GM23248 (cell line): Measurements from ENCODE around the gene ITGA6.

DNA sequence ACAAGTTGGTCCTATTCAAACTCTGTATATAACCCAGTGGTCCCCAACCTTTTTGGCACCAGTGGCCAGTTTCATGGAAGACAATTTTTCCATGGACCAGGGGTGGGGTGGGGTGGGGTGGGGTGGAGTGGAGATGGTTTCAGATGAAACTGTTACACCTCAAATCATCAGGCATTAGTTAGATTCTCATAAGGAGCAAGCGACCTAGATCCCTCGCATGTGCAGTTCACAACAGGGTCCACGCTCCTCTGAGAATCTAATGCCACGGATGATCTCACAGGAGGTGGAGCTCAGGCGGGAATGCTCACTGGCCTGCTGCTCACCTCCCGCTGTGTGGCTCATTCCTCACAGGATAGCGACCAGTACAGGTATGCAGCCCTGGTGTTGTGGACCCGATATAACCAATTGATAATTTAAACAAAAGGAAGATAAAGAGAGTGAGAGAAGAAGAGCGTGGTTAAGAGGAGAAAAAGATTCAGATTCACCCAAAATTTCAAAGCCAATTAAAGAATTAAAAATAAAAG lies 20.9 kb downstream of the TLK1 start:
- RAMPAGE, long total RNA, result no peak

DNA sequence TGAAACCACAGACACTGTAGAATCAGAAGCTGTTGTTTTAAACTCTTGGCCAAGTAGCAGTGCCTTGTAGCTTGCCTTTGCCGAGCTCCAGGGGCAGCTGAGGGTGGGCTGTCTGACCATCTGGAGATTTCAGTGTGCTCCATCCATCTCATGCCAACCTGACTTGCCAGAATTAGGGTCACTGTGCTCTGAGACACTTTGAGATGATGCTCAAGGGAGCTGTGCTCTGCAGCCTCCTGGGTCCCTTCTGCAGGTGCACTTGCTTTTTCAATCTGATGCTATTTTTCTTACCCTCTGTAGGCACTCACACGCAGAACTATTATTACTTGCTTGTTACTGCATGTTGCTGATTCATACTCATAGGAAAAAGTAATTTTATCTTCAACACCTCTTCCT lies 116.1 kb downstream of the METTL8 start:
- RAMPAGE, long total RNA, result no peak

GRCh38 chr2:171318666-171319180 lies 115.1 kb downstream of the METTL8 start:
- RAMPAGE, long total RNA, result no peak

DNA sequence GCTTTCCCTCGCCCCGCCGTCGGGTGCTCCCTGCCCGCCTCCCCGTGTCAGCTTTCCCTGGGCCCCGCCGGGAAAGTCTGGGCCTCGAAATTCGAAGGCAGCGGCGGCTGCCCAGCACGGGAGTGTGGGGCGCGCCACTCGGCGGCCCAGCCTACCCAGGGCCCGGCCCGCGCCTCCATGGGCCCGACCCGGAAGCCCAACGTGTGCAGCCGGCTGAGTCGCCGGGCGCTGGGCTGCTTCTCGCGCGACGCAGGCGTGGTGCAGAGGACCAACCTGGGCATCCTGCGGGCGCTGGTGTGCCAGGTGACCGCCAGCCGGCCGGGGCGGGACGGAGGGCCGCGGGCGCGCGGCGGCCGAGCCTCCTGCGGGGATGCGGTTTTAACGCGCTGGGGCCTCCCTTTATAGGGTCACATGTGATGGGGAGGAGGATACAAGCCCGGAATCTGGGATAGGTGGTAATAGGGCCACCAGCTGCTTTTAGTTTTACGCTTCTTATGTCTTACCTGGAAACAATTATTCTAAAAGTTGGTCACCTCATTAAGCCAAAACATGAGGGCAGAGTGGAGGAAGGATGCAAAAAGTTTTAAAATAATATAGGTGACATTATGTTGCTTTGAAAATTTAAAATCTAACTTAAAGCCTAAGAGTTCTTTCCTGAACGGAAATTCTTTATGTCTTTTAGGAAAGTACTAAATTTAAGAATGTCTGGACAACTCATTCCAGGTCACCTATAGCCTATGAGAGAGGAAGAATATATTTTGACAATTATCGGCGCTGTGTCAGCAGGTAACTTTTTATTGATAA lies 577 bp downstream of the DCAF17 start:
- RAMPAGE, long total RNA, result start-site peak on the plus strand centred at position 218 of the sequence, 118 bp wide, 18 and 16 reads in 2 replicates

DNA sequence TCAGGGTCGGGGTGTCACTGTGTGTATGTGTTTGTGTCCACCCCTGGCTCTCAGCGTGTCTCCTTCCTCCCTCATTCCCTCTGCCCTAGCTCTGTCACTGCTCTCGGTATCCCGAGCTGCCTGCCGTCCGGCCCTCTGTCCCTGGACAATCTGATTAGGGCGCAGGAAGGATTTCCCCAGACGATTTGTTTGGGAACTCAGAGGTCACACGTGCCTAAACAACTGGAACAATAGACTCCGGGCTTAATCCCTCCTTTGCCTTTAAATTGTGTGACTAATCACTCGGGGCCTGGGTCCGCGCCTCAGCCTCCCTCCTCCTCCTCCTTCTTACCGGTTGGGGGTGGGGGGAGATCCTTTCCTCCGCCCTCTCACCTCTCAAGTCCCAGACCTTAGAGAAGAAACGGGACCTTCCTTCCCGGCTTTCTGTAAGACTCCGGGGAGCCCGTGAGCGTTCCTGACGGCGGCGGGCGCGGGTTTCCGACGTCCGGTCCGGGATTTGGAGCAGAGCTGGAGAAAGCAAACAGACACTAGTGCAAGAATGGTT lies 1.7 kb downstream of the DLX1 start:
- RAMPAGE, long total RNA, result no peak

DNA sequence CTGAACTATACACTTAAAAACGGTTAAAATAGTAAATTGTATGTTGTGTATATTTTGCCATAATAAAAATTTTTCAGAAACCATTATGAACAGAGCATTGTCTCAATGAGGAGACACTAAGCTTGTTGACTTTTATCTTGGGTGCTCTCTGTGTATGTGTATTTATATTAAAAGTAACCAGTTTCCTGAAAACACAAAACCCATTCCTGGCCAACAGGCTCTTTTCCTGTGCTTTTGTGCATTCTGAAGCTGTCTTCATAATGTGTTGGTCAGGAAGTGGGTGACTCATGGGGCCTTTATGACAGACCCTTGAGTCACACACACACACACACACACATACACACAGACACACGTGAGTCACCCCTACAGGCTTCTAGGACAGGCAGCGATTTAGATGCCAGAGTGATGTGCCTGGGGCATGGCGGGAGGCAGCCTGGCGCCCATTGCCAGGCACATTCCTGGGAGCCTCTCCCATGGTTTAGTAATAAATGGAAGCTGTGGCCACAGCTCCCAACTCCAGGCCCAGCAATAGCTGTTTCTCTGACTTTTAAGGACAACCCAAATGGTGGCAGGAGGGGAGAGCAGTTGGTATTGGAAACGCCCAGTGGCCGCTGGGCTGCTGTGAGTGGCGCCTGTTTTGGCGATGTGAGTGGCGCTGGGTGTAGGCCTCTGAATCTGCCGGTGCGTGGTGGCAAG lies 150.5 kb upstream of the DLX2 start:
- RAMPAGE, long total RNA, result no peak

DNA sequence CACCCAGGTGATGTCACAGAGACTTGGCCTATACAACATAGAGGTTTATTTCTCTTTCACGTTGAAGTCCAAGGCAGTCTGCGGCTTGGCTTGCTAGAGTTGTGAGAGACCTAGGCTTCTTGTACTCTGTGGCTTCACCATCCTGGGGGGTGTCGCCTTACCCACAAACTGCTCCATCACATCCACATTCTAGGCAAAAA lies 121.8 kb upstream of the ITGA6 start:
- RAMPAGE, long total RNA, result no peak

- RAMPAGE, long total RNA, result no peak
Measured at GRCh38 chr2:172384525-172385021, 42.8 kb upstream of the ITGA6 start.

- RAMPAGE, long total RNA, result no peak
Measured at GRCh38 chr2:172427254-172428209, at the start of gene ITGA6. ITGA6 (plus strand) TSS chr2:172427586.

DNA sequence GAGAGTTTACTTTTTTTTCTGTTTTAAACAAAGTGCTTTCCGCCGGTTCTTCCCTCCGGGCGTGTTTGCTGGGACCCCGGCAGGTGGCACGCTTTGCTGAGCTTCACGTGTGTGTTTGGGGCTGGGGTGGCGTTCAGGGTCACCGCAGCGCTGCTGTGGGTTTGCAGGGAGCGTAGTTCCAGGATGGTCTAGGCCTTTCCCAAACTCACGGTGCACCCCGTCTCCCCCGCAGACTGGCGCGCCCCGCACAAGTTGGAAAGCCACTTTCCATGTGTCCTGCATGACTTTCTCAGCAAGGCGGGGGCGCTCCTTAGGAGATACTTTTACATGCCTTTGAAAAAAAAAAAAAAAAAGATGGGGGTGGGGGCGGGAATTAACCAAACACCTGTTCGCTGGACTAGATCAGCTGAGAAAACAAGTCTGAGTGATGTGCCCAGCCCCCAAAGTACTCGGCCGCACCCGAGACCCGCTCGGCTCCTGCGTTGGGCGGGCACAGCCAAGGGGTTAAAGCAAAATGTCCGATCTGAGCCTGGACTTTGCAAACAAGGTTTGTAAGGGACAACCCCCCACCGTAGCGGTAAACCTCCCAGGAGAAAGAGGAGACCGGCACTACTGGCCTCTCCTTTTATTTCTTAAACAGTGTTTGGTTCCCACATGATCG lies 954 bp downstream of the ITGA6 start:
- RAMPAGE, long total RNA, result no peak

- RAMPAGE, long total RNA, result no peak
Measured at GRCh38 chr2:172429336-172430388, 2.3 kb downstream of the ITGA6 start.

GRCh38 chr2:172461672-172462355 lies 34.4 kb downstream of the ITGA6 start:
- RAMPAGE, long total RNA, result no peak

GRCh38 chr2:172487843-172488331 lies 60.5 kb downstream of the ITGA6 start:
- RAMPAGE, long total RNA, result no peak

DNA sequence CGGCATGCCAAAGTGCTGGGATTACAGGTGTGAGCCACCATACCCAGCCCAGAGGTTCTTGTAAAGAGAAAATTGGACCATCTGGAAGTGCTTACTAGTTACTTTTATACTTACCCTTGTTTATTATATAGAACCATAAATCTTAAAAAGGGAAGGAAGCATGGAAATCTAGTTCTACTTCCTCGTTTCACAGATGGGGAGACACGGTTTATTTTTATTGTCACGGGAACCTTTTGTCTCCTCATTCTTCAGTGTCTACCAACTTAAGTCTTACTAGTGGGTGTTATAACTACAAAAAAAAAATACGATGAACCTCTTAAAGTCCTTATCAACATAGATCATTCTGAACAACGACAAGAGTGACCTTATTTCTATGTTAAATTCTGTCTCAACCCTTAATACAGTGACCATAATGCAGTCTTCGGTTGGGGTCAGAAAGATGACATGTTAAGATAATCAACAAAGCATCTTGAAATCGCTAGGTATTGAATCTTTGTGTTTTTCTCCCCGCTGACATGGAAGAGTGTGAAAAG lies 45.7 kb upstream of the PDK1 start:
- RAMPAGE, long total RNA, result no peak

GRCh38 chr2:172692892-172693600 lies 42.6 kb upstream of the RAPGEF4 start:
- RAMPAGE, long total RNA, result no peak

- RAMPAGE, long total RNA, result no peak
Measured at GRCh38 chr2:172726015-172726704, 9.5 kb upstream of the RAPGEF4 start.

GRCh38 chr2:172859563-172860480 lies 124.2 kb downstream of the RAPGEF4 start:
- RAMPAGE, long total RNA, result no peak

GRCh38 chr2:172943623-172943969 lies 132.1 kb upstream of the MAP3K20 start:
- RAMPAGE, long total RNA, result no peak

DNA sequence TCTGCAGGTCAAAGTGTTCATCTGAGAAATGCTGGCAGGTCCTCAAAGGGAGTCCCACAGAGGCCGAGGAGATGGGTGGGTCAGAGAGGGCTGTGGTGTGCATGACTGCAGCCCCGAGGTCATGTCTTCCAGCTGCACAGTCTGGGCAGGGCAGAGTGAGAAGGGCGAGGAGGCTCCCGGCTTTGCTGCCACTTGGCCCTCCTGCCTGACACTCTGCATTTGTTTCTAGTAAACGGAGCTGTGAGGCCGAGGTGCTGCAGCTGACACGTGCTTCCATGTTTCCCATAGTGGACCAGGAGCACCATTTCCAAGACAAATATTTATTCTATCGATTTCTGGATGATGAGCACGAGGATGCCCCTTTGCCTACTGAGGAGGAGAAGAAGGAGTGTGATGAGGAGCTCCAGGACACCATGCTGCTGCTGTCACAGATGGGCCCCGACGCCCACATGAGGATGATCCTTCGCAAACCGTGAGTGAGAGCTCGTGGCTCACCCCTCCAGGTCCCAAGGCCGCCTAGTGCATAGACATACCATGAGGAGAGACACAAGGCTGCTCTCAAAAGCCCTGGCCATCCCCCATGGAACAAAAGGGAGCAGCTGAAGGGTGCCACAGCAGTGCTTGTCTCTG lies 108.6 kb upstream of the MAP3K20 start:
- RAMPAGE, long total RNA, result no peak

DNA sequence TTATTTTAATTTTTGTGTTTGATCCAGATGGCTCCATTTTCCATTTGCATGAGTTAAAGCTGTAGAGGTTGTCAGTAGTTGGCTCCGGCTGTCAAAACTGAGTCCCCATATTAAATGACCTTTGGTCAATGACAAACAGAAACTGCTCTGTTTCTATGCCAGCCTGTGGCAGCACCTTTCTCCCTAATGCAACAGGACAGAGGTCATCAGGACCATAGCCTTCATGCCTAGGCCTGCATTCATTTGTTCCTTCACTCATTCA lies 108.1 kb upstream of the MAP3K20 start:
- RAMPAGE, long total RNA, result no peak